Osteoblast (primary cell): ENCODE measurements around a stretch of chr7.

- CAGE, long polyA plus RNA = no peak
- RRBS = no CpG with 5 or more reads among the region's 4 CpGs
Measured at GRCh38 chr7:36036499-36037037, 116.5 kb upstream of the EEPD1 start.

DNA sequence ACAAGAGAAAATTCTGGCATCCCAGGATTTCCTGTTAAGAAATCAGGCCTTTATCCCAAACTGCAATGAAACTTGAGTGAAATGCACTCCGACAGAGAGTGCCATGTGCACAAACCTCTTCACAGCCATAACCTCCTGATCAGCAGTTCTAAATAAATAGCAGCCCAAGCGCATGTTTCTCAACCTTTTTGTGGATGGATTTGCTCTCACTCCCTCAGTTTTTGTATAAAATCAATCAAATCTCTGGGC is 107.7 kb upstream of the EEPD1 start:
- CAGE, long polyA plus RNA = no peak
- RRBS = no CpG with 5 or more reads among the region's 2 CpGs

GRCh38 chr7:36175794-36176399 is 22.8 kb downstream of the EEPD1 start:
- CAGE, long polyA plus RNA = no peak
- RRBS = no CpG with 5 or more reads among the region's 11 CpGs

- CAGE, long polyA plus RNA = no peak
- RRBS = no CpG with 5 or more reads among the region's 7 CpGs
Measured at GRCh38 chr7:36283590-36284068, 83.4 kb downstream of the MATCAP2 start.

- CAGE, long polyA plus RNA = no peak
- RRBS = no CpG with 5 or more reads among the region's 1 CpG
Measured at GRCh38 chr7:36390802-36391001, 1.0 kb downstream of the ANLN start.

GRCh38 chr7:36720995-36721851 is 3.1 kb downstream of the AOAH start:
- CAGE, long polyA plus RNA = no peak
- RRBS = no CpG with 5 or more reads among the region's 8 CpGs

DNA sequence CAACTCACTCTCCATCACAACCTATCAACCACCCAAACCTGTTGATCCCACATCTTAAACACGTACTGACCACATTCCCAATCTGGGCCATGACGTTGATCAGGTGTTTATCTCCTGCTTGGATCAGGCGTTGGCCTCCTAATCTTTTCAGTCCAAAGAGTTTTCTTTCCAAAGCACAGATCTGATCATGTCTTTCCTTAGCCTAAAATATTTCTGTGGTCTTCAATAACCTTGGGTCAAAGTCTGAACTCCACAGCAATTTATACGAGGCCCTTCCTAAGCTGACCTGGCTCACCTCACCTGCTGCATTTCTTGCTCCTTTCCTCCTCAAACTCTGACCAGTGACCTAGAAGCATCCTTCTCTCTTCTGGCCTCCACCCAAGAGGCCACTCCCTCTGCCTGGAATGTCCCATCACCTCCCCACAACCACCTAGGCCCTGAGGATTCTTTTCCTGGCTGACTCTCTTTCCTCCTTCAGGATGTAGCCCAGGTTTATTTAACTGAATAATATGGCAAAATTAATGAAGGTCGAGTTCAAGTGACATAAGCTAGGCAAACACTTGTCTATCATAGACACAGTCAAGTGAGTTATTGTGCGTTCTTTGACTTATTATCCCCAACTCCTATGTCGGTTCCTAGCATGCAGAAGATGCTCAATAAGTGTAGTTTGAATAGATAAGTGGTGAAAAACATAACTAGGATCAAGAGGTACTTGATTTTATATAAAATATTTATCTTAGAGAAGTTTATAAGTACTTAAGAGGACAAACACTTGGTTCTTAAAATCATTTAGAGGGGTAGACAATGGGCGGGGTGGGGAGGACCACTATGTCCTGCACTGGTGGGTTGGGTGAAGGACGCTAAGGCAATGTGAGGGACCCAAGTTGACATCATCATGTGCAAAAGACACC is 223.4 kb upstream of the AOAH start:
- CAGE, long polyA plus RNA = no peak
- RRBS = no CpG with 5 or more reads among the region's 9 CpGs

GRCh38 chr7:36971402-36971967 is 247.2 kb upstream of the AOAH start:
- CAGE, long polyA plus RNA = no peak
- RRBS = no CpG with 5 or more reads among the region's 6 CpGs

DNA sequence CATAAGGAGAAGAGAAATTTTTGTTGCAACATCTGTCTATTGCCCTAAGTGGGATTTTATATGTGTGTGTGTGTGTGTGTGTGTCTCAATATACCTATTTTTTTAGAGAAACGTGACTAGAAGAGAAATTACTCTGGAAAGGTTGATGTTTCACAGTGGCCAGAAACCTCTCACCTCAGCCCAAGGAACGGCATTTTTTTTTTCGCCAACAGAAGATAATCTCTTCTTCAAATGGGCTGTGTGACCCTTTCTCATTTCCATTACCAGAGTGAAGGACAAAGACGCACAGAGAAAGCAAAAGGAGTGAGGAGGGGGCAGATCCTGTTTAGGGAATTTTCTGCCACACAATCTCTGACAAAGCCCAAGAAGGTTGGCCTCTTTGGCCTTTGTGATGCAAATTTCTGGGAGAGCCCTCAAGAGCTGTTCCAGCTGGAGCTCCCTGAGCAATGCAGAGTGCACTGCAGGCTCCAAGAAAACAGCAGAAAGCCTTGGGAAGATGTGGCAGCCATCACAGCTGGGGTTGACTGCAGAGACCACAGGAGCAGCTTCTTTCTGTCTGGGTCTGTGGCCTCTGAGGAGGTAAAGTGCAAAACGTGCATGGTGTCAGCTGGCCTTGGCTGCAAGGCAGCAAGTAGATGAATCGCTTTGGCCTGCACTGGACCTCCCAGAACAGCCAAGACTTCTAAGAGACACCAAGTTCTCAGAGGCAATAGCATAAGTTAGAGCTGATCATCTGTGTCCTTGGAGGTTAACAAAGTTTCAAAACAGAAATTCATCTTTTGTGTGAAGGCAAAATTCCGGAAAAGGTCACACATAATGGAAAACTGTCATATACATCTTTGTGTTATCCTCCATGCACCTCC is 200.3 kb downstream of the ELMO1 start:
- CAGE, long polyA plus RNA = no peak
- RRBS = no CpG with 5 or more reads among the region's 7 CpGs

DNA sequence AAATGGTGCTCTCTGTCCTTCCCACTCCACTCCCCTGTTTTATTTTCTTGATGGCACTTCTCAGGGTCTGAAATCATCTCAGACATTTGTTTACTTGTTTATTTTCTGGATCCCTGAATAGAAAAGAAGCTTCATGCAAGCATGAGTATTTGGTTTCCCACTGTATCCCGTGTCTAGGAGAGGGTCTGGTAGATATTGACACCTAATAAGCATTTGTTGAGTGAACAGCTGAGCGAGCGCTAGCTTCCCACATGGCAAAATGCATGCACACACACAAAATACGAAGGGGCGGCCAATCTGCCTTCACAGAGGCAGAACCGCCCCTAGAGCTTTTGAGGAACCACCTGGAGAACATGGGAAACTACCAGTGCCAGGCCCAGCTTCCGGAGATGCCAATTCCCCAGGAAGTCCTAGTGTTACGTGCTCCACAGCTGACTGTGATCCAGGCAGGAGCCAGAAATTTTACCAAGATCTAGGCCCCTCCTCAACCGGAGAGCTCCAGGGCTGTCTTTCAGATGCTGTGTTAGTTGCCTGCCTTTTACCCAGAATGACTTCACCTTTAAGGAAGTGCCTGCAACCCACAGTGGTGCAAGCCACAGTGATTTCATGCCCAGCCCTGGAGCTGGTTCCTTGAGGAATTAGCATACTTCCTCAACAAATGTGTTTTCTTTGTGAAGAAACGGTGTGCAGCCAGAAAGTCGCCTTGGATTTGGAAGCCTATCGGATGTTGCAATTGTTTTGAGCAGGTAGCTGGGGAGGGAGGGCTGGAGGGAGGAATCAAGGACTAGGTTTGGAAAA is 63.0 kb downstream of the ELMO1 start:
- CAGE, long polyA plus RNA = no peak
- RRBS = 51% methylated on average over 2 of the region's 12 CpGs

- CAGE, long polyA plus RNA = no peak
- RRBS = no CpG with 5 or more reads among the region's 2 CpGs
Measured at GRCh38 chr7:37394009-37394565, 54.6 kb downstream of the ELMO1 start.

DNA sequence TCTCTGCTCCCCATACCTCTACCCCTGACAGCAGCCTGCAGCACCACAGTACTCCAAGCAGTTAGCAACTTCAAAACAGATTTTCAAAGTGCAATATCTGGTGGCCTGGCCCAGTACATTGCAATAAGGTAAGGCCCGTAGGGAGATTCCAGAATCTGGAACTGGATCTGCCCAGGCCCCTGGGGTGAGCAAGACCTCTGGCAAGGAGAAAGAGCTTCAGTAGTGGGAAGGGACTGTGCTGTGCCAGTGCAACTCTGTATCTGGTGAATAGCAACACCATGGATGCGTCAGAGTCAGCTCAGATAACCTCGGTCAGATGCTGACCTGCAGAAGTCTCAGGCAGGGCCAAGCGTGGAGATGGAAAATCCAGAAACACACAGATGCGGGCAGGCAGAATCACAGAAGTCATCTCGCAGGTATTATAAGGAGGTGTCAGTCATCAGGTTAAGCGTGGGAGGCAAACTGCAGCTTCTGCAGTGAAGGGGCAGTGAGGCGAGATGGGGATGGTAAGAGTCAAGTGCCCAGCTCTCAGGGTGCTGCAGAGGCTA is 30.2 kb downstream of the ELMO1 start:
- CAGE, long polyA plus RNA = no peak
- RRBS = no CpG with 5 or more reads among the region's 8 CpGs

DNA sequence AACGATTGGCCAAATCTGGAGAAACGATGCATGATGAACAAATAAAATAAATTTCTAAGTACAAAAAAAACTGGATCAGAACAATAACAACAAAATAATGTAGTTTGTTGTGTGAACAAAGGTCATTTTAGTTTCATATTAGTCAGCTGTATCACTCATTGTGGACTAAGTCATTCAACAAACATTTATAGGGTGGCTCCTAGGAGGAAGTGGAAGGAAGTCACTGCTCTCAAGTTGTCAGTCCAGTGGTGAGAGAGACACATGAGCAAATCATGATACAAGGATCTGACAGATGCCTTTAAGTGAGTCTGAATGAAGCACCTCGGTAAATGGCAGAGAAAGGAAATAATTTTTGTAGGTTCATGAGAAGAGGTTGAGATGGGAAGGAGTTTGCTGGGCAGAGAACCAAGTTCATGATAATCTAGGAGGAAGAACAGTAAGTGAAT is 56.8 kb downstream of the EPDR1 start:
- CAGE, long polyA plus RNA = no peak
- RRBS = no CpG with 5 or more reads among the region's 3 CpGs

DNA sequence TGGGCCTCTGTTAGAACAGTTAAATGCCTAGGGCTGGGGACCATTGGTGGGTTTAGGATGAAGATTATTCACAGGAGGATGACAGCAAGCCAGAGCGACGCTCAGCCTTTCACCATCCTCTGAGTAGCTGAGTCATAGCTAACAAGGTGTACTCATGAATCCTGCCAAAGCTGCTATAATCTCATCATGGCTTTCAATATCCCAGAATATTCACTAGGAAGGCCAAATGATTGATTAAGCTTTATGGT is 39.7 kb downstream of the STARD3NL start:
- CAGE, long polyA plus RNA = no peak
- RRBS = no CpG with 5 or more reads among the region's 2 CpGs

GRCh38 chr7:38318557-38319454 is 140.8 kb downstream of the STARD3NL start:
- CAGE, long polyA plus RNA = no peak
- RRBS = no CpG with 5 or more reads among the region's 8 CpGs

- CAGE, long polyA plus RNA = no peak
- RRBS = no CpG with 5 or more reads among the region's 13 CpGs
Measured at GRCh38 chr7:38336336-38336989, 158.4 kb downstream of the STARD3NL start.

GRCh38 chr7:38367833-38368684 is 190.0 kb downstream of the STARD3NL start:
- CAGE, long polyA plus RNA = no peak
- RRBS = no CpG with 5 or more reads among the region's 11 CpGs

DNA sequence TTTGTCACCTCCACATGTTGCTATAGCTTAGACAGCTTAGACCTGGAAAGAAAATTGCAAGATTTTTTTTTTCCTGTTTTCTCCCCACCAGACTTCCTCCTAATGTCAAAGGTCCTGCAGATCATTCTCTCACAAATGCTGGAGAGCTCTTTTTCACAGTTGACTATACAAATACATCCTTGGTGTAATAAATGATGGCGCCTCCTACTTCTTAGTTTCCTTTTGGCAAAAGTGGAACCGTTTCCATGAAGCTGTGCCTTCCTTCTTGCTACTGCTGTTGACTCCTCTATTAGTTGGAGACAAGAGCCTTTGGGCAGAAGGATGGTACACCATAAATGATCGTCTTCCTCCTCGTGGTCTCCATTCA is 36.9 kb downstream of the POU6F2 start:
- CAGE, long polyA plus RNA = no peak
- RRBS = no CpG with 5 or more reads among the region's 4 CpGs

DNA sequence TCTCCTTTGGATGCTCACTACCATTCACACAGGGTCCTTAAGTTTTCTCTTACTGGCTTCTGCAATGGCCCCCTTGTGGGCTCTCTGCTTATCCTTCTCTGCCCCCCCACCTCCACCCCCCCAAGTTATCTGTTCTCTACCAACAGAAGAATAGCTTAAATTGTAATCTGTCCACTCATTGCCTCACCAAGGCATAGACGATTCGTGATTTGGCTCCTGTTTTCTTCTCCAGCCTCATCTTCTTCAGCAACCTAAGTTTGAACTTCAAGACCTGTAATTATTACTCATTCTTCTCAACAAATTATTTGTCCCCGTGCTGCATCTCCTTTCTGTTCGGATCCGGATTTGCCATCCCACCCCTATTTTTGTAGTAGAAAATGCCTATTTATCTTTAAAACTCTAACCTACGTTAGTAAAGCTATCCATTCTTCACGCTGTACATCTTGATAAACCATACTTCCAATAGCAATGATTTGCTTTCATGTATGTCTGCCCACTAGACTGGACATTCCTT is 1.1 kb upstream of the RALA start:
- CAGE, long polyA plus RNA = no peak
- RRBS = no CpG with 5 or more reads among the region's 7 CpGs

DNA sequence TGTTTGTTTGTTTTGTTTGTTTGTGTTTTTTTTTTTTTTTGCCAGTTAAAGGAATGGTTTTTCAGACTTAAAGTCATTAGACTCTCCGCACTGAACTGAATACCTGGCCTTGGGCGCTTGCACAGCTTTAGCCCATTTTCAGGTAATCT is 788 bp downstream of the RALA start:
- CAGE, long polyA plus RNA = no peak
- RRBS = no CpG with 5 or more reads among the region's 2 CpGs